Fallopian tube (tissue), 1 donor: ENCODE measurements around a stretch of chr17.

DNA sequence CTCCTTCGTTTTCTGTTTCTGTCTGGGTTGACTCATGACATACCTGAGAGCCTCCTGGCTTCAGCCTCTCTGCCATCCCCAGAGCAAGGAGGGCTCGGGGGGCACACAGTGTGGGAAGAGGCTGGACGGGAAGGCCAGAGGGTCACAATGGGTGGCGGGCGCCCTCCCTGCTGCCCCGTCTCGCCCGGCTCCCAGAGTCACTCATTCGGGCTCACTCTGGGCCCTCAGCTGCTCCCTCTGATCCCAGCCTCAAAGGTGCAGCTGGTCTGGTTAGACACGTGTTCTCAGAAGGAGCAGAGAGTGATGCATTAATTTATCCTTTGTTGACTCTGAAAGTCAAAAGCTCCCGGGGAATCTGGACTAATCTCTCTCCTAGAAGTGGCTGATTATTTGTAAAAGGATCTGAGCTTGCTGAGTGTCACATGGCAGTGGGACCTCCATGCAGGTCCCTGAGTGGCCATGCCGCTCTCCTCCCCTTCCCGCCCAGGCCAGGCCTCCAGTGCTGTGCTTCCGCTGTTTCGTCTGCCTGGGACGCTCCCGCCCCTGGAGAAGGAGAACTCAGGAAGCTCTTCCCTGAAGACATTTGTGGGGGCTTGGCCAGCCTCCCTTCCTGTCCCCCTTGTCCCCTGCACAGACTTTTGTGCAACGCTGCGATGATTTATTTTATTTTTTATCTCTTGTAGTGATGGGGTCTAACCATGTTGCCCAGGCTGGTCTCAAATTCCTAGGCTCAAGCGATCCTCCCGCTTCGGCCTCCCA lies 52.9 kb upstream of the SEPTIN9 start:
- PRO-cap, result no peak

DNA sequence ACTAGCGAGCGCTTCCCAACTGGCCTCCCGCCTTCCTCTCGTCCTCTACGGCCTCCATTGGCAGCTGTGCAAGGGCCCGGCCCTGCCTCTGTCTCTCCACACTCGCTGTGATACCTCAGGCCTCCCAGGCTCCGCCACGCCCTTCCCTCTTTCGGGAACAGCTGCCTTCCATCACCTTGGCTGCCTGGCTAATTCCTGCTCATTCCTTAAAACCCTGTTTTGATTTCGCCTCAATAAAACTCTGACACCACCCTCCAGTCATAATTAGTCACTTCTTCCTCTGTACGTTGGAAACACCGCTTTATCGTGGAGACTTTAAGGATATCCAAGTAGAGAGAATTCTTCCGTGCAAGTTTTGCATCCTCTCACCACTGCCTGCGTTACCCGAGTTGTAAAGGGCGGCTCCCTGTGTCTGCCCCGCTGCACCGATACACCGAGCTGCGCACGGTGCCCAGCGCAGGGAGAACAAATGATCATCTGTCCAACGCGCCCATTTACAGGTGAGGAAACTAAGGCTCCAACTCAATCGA lies 927 bp upstream of the SEPTIN9 start:
- PRO-cap, result no peak

GRCh38 chr17:77280837-77281382 lies 389 bp upstream of the SEPTIN9 start:
- PRO-cap, result bidirectional peak, plus-strand start at chr17:77281084, minus-strand start at chr17:77281048; bidirectional peak, plus-strand start at chr17:77281462, minus-strand start at chr17:77281166

- PRO-cap, result bidirectional peak, plus-strand start at chr17:77319599, minus-strand start at chr17:77319436
These were observed 38.4 kb downstream of the SEPTIN9 start for GRCh38 chr17:77319310-77320409.

GRCh38 chr17:77322391-77322718 lies 41.1 kb downstream of the SEPTIN9 start:
- PRO-cap, result no peak

GRCh38 chr17:77324140-77324263 lies 42.7 kb downstream of the SEPTIN9 start:
- PRO-cap, result no peak

DNA sequence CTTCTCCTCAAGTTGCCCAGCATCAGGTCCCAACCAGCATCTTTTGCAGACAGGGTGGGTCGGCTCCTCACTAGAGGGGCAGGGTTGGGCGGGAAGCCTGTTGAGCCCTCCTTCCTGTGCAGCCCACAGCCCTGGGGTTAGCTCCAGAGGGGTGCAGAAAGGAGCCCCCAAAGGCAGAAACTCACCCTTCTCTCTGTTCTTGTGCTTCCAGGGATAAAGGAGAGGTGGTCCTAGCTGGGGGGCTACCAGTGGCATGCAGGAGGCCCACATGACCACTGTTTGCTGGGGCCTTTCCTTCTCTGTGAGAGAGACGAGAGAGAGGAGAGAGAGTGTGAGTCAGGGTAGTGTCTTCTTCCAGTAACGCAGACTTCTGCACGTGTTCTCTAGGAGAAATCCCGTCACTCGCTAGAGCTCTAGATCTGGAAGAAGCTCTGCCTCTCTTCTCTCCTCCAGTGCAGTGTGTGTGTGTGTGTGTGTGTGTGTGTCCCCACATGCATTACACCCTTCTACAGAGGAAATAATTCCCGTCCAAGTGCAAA lies 68.9 kb downstream of the SEPTIN9 start:
- PRO-cap, result no peak

GRCh38 chr17:77352440-77352904 lies 71.2 kb downstream of the SEPTIN9 start:
- PRO-cap, result no peak

DNA sequence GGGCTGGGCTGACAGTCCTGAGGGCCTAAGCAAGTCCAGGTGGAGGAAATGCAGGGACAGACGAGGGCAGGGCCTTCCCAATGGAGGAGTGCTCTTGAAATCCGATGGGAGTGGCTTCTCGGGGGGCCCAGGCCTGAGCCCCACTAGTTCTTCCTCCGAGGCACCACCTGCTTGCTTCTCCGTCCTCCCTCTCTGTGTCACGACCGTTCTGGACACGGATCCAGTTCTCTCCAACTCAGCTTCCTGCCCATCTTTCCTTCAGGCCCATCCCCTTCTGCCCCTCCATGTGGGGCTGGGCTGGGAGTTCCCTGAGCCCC lies 124.2 kb downstream of the SEPTIN9 start:
- PRO-cap, result no peak

DNA sequence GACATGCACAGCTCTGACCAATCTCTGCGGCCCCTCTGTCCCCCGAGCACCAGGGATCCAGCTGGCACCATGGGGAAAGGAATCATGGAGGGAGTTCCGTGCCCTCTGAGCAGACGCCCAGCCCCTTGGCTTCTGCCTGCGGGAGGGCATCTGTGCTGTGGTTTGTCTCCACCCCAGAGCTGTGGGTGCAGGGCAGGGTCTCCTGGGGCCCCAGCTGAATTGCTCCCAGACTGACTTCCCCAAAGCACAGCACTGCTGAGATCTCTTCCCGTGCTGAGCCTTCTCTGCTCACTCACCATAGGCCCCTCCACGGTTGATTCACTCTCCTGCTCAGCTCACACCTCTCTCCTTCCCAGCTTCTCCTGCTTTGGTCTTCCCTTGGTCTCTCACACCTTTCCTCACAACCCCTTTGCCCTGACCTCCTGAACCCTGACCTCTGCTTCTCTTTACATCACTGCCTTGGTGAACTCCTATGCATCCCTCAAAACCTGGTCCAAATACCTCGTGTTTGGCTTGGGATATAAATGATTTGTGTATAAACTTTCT lies 124.7 kb downstream of the SEPTIN9 start:
- PRO-cap, result no peak

DNA sequence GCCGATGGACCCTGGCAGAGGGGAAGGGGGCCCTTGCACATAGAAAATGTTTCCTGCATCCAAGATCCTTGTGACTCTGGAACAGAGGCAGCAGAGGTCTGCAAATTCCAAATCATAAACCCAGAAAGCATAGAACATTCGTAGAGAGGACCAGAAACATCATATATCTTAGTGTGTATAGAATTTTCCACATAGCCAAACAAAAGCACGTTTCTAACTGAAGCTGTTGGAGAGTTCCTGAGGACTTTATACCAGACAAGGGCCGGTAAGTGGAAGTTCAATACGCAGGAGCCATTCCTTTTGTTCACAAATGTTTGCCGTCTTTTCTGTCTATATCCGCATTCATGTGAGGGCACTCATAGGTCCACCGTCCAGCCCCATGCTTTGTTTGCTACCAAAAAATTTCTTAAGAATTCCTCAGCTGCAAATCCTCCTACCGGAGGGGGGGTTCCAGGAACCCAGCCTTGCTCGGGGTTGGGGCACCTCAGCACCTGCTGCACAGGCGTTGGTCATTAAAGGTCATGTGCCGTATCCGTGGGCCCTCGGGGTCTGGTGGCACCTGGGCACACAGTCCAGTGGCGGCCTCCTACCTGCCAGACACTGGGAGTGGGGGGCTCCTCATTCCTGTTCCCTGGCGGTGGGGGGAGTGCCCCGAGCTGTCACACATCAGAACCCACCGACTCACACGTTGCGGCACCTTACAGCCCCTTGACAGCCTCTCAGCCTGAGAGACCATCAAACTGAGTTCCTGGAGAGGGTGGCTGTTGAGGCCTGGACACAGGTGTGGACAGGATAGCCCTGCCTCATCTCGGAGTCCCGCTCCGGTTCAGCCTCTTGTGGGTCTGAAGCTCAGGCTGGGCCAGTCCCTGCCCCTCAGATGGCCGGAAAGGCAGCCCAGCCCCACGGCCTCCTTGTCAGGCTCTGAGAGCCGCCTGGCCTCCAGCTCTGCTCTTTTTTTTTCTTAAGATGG lies 136.4 kb downstream of the SEPTIN9 start:
- PRO-cap, result no peak

DNA sequence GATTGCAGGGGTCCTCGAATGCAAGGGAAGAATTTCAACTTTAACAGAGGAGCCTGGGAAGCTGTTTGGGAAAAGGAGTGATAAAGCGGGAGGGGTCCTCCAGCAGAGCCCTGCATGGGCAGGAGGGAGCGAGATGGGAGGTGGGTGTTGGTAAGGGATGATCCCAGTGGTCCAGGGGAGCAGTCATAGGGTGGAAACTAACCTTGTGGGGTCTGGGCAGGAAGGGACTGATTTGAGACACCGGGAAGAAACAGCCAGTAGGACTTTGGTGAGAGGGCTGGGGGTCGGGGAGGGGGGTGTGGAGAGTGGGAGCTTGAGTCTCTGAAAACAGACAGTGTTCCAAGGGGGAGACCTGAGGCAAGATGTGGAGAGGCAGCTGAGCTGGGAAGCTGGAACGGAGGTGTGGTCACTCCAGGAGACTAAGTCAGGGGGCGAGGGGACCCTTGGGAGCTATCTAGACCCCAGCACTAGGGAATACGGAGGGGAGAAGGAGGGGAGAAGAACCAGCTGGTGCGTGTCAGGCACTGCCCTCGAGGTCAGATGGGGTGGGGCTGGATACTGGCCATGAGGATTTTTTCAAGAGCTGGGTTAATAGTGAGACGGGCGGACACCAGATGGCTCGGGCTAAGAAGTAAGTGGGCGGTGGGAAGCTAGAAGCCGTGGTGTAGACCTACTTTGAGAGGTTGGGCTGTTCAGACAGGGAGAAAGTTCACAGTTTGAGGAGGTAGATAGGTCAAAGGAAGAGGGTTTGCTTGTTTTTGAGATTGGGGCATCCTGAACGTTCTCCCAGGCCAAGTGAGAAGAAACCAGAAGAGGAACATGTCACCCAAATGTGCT lies 163.1 kb downstream of the SEPTIN9 start:
- PRO-cap, result no peak

- PRO-cap, result no peak
These were observed 179.4 kb downstream of the SEPTIN9 start for GRCh38 chr17:77460687-77461186.

- PRO-cap, result no peak
These were observed 199.2 kb downstream of the SEPTIN9 start for GRCh38 chr17:77480466-77481001.

DNA sequence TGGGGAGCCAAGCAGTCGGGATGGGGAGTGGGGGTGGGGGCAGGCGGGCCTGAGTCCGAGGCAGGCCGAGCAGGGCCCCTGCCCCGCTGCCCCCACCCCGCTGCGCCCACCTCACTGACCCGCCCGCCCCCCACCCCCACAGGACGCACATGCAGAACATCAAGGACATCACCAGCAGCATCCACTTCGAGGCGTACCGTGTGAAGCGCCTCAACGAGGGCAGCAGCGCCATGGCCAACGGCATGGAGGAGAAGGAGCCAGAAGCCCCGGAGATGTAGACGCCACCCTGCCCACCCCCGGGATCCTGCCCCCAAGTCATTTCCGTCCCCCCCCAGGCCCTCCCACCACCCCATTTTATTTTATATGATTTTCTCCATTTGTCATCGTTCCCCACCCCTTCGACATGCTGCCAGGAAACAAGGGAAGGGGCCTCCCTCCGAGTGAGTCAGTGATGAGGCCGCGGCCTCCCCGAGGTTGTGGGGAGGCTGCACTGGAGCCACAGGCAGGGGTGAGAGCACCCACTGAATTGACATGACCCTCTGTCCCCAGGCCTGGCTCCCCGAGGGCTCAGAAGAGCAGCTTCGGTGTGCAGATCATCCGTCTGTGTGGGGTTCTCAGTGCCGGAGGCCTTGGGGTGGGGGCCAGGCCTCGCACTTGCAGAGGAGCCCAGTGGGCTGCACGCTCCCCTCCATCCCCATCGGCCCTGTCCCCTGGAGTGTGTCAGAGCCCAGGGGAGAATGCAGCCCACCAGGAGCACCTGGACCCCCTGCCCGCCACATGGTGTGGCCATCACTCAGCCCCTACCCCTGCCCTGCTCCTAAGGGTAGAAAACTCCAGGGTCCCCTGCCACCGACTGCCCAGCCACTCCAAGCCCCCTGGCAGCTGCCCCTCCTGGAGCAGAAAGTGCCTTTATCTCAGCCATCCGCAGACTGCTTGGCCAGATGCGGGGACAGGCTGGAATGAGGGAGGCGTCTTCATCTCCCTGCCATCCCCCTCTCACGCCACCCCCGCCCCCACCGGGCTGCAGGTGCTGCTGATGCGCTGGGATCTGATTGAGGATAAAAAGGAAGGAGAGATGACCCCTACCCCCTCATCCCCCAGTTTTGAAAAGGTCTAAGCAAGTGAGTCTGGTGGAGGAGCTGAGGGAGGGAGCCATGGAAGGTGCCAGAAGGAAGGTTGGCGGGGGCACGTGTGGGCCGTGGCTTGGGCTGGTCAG lies 217.5 kb downstream of the SEPTIN9 start:
- PRO-cap, result unidirectional peak, plus-strand start at position 604 of the sequence

DNA sequence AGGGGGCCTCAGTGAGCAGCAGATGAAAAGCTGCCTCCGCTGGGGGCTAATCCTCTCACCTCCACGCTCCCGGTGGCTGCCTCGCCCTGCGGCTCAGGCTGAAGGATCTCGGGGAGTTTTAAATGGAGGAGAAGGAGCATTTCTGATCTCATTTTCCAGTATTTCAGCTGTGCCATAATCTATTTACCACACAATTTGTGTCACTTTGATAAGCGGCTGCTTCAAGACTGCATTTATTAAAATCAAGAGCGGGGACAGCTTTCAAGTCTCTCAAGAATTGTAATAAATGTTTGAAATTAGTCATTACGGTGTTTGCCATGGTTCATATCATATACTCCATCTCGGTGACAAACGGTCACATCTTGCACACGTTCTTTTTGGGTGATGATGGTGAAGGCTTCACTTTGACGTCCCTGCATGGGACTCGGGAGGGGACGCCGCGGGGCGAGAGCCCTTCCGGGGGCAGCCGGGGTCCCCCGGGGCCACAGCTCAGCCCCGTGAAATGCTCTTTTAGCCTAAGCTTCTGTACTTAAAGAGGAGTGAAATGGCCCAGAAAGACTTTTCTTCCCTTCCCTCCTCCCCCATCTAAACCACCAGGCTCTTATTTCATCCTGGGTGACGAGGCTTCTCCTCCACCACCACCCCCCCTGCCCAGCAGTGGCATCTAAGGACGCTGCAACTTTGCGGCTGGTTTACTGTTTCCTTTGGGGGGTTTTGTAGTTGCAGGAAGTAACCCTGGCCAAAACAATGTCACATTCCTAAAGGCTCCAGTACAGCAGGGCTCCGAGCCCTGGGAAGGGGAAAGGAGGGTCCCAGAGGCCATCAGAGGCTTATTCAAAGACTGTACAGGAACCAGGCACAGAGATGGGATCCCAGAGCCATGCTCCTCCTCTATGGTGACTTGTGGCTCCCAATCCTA lies 313.1 kb upstream of the TNRC6C start:
- PRO-cap, result no peak

DNA sequence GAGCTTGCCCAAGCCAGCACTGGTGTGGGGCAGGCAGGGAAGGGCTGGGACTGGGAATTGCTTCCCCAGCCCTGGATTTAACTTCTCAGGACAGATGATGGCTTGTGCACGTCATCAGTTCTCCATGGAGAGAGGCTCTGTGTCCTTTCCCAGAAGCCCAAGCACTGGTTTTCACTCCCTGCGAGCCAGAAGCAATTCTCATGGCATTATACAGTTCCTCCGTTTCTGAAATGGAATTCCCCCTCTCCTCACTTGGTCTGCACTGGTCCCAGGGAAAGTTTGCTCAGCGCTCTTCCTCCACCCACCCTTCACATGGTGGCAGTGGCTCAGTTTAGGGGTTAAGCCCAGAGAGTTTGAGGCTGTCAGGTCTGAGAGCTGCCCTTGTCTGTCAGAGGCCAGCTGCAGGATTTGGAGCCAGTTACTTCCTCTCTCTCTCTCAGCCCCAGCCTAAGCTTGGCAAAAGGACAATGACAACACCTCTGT lies 219.7 kb upstream of the TNRC6C start:
- PRO-cap, result unidirectional peak, minus-strand start at position 52 of the sequence

DNA sequence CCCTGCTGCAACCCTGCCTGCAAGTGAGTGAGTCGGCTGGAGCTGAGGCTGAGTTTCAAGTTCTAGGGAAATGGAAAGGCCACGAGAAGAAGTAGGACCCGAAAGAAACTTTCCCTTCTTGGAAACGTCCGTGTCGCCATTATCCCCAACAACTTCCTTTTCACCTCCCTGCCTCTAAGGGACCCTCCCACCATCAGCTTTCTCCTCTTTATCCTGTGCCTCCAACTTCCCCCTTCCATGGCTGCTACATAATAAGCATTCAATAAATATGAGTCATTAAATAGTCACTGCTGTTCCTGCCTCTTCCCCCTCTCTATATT lies 116.0 kb upstream of the TNRC6C start:
- PRO-cap, result no peak

DNA sequence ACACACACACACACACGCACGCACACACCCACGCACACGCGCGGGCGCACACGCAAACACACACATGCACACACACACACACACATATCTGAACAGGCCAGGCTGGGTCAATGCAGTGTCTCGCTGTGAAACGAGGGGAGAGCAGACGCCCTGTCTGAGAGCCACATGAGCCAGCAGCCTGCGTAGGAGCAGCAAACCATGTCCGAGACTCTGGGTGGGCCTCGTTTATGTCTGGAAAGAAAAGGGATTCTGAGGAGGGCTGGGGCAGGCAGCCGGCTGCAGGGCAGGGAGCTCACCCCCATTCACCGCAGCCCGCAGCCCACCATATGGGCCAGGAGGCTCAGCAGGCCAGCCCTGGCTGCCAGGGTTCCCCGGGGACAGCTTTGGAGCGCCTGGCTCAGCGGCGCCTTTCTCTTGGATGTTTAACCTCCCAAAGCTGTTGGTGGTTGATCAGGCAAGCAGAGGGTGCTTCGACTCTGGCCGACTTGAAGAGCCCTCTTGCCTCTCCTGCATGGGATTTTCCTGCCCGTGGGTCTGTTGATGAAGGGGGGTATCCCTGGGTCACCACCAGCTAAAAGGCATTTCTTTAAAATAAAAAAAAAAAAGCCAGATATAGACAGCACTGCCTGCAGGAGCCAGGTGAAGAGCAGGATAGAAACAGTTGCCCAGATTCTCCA lies 93.2 kb upstream of the TNRC6C start:
- PRO-cap, result no peak

GRCh38 chr17:77948779-77949189 lies 9.7 kb upstream of the TNRC6C start:
- PRO-cap, result no peak